ENCODE data around the genes ACTR8 and SELENOK.

GRCh38 chr3:53881514-53882604, at the start of gene ACTR8:
Gene ACTR8 (minus strand): TSS chr3:53882152.
- PRO-cap, 2 experiments = peak in 2 of 2 experiments; most common minus-strand start chr3:53882152 (in 2)

DNA sequence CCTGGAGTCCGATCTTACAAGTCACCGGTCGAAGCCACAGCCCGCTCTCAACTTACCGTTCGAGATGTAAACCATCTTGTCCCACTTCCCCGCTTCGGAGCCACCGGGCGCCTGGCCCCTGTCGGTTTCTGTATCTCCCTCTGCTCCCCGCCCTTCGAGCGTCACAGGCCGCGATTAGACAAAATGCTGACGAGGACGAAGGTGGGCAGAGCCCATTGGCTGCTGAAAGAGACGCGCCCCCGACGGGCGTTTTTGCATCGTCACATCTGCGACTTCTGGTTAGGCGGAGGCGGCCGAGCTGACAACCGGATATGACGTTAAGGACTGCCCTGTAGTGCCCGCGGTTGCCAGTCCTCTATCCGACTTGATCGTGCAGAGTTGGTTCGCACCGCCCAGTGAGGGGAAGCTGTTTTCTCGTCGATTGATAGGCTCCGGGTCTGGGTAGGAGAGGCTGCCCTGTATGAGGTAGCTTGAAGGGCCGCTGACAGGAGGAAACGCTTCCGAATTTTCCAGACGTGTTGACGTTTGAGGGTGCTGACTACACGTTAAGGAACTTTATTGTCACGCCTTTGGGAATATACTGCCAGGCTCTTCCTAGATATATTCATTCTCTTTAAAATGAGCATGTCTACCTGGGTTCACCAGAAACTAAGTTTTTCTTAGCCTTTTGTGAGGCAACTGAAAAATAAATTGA, at the start of gene SELENOK:
SELENOK (minus strand) TSS at position 146 of the 694 bp plus-strand sequence.
- PRO-cap, 2 experiments = peak in 2 of 2 experiments; most common plus-strand start position 362 of the sequence (in 2); most common minus-strand start position 136 of the sequence (in 2)

GRCh38 chr3:54953968-54954533, 26.2 kb upstream of the LRTM1 start:
- PRO-cap, 2 experiments = no peak in any of the 2 experiments

- PRO-cap, 2 experiments = no peak in any of the 2 experiments
These were observed 3.6 kb downstream of the WNT5A start for GRCh38 chr3:55483431-55484078.

DNA sequence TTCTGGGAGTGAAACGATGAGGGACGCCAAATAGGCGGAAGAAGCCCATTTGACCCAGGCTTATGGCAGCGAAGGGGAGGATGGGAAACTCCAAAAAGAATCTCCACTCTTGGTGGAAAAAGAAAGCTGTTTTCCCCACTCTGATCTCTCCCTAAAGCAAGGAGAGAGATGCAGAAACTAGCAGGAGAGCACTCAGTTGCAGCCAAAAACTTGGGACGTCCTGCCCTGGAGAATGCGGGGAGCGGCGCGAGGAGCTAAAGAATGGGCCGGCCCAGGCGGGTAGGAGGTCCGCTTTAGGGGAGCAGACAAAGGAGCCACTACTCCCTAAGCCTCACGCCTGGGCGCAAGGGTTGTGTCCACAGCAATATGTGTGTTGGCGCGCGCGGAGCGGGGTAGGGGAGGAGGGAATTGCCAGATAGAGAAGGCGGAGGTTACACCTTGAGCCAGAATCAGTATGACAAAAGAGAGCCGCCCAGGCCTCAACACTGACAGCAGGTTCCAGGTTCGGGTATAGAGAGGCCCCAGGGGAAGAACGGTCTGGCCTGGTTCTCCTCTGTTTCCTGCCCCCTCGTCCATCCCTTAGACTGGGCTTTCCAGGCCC, 2.9 kb downstream of the WNT5A start:
- PRO-cap, 2 experiments = no peak in any of the 2 experiments

- PRO-cap, 2 experiments = no peak in any of the 2 experiments
These were observed 957 bp upstream of the WNT5A start for GRCh38 chr3:55487767-55488758.

- PRO-cap, 2 experiments = no peak in any of the 2 experiments
These were observed 69.1 kb upstream of the WNT5A start for GRCh38 chr3:55555785-55557121.

GRCh38 chr3:55601242-55602221, 114.4 kb upstream of the WNT5A start:
- PRO-cap, 2 experiments = no peak in any of the 2 experiments

DNA sequence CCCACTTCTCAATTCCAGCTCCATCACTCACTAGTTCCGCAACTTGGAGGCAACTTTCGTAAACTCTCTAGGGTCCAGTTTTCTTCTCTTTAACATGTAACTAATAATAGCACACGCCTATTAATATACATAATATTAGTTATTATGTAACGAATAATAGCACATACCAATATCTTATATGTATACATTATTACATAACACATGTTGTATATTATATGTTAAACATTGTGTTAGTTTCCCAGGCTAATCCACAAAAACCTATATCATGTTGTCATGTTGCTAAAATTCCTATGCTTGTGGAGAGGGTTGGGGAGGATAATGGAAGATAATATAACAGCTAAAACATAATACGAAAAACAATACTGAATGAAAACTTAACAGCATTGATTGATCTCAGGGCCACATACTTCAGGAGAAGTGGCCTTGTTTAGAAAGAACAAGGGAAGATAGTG, 179.7 kb upstream of the WNT5A start:
- PRO-cap, 2 experiments = no peak in any of the 2 experiments

DNA sequence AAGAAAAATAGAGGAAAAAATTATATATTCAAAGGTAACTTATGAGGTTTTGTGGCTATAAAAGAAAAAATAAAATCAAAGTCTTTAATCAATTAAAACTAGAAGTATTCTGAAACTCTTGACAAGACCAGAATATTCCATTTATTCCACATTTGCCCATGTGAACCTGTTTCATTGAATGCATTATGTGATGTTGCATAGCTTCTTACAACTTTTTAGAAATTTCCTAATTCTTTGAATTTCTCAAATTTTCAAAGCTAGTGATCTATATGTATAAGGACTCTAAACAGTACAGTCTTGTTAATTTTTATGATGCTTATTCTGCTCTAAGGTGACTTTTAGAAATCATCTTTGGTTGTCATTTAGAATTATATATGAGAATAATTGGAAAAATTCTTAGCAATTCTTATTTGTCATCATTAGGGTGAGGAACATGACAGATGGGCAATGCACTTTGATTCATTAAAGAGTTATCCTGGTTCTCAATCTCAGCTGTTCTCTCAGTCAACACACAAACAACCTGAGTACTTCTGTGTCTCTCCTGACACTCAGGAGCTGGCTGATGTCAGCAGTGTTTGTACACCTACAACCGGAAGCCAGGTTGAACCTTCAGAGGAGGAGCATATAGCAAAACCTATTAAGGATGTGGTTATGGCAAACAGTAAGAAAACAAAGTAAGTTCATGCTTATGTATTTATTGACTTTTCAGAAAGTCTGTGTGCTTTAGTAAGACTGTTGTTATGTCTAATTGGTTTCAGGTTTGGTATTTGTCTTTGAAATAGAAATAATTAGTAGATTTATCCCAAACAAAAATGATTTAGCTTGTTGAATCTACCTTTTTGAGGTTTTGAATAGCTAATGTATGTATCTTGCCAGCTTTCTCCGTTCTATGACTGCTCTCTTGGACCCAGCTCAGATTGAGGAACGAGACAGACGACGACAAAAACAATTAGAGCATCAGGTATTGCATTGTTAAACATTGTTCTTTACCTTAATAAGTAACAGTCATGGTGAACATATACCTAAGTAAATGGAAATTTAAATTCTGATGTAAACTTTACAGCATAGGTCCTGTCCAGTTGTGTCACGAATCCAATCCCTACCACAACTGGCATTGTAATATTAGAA, 36.5 kb downstream of the CCDC66 start:
- PRO-cap, 2 experiments = no peak in any of the 2 experiments

GRCh38 chr3:56923484-56924397, 122.0 kb upstream of the ARHGEF3 start:
- PRO-cap, 2 experiments = no peak in any of the 2 experiments

- PRO-cap, 2 experiments = no peak in any of the 2 experiments
These were observed 53.1 kb upstream of the SPATA12 start for GRCh38 chr3:57007208-57007975.

- PRO-cap, 2 experiments = peak in 2 of 2 experiments; most common plus-strand start chr3:57079388 (in 2); most common minus-strand start chr3:57079268 (in 2)
These were observed 18.7 kb downstream of the SPATA12 start for GRCh38 chr3:57079148-57079628.

DNA sequence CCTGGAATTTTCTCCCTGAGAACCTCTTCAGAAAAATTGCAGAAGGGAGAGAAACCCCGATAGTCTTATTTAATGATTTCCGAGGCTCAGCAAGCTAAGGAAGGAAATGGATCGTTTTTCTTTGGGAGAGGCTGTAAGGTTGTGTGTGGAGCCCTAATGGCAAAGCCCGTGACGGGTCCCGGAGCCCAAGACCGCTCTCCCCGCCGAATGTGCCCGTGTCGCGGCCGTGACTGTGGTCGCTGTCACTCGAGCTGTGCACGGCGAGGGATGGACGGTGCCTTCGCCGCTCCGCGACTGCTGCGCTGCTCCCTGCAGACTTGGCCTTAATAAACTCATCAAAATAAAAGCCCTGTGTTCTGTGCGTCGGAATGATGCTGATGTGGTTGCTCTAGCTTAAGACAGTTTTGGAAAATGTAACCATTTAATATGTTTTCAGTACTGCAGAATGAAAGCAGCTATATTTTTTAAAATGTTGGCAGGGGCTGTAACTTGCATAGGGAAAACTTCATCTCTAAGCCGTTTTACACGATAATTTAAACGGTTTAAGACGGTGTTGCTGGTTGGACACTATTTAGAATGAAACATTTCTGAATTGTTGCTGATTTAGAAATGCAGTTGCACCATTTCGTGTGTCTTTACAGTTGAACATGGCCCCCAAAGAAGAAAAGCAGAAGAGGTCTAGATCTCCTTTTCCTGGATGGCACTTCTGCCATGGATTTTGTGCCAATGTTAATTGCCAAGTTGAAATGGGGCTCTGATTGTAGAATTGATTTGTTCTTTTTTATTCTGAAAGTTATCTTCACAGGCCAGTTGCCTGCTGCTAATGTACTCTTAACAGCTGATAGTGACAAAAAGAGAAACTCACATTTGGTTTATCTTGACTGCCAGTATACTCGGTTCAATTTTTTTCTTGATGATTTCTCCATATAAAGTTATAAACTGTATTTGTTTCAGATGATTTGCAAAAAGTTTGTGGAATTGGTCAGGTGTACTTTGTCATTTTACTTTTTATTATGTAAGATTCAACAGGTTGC, 1.1 kb downstream of the APPL1 start:
- PRO-cap, 2 experiments = peak in 2 of 2 experiments; most common minus-strand start position 299 of the sequence (in 2)

- PRO-cap, 2 experiments = peak in 2 of 2 experiments; most common plus-strand start chr3:57692672 (in 2); most common minus-strand start chr3:57692406 (in 1)
These were observed 789 bp downstream of the DENND6A start for GRCh38 chr3:57691837-57692738.

GRCh38 chr3:57709580-57709971, 16.7 kb upstream of the DENND6A start:
- PRO-cap, 2 experiments = no peak in any of the 2 experiments

DNA sequence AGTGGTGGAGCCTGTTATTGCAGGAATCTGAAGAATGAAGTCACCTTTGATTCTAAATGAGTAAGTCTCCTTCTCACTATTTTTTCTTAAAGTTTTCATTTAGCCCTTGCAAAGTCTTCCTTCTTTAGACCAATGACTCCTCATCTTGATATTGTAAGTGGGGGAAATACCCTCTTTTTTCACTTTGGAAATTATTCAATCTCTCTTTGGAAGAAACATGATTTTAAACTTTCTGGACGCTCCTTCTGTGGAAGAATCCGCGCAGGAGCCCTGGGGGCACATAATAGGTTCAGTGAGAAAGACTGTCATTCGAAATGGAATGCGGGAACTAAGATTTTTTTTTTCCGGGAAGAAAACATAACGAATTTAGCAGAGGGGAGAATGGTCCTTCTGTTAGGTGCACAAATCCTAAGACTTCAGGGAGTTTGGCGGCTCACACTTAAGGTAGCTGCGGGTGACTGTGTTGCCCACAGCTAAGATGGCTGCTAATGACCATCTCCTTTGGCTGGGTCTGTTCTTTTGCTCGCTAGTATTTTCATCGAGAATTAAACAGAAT, 605 bp upstream of the SLMAP start:
- PRO-cap, 2 experiments = no peak in any of the 2 experiments

DNA sequence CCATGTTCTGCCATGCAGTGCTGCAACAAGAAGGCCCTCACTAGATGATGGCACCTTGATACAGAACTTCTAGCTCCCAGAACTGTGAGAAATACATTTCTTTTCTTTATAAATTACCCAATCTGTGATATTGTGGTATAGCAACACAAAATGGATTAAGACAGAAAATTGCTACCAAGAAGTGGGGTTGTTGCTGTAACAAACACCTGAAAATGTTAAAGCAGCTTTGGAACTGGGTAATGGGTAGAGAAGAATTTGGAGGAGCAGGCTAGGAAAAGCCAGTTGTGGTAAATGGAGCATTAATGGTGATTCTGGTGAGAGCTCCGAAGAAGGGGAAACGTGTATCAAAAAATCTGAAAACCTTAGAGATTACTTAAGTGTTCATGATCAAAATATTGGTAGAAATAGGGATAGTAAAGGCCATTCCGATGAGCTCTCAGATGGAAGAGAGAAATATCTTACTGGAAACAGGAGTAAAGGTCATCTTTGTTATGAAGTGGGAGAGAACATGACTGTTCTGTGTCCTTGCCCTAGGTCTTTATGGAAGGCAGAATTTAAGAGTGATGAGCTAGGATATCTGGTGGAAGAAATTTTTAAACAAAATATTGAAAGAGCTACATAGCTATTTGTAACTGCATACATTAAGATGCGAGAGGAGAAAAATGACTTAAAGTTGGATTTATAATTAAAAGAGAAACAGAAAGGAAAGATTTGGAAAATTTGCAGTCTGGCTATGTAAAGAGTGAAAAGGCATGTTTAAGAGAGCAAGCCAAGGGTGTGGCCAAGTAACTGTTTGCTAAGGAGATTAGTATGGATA, 27.0 kb downstream of the SLMAP start:
- PRO-cap, 2 experiments = no peak in any of the 2 experiments

DNA sequence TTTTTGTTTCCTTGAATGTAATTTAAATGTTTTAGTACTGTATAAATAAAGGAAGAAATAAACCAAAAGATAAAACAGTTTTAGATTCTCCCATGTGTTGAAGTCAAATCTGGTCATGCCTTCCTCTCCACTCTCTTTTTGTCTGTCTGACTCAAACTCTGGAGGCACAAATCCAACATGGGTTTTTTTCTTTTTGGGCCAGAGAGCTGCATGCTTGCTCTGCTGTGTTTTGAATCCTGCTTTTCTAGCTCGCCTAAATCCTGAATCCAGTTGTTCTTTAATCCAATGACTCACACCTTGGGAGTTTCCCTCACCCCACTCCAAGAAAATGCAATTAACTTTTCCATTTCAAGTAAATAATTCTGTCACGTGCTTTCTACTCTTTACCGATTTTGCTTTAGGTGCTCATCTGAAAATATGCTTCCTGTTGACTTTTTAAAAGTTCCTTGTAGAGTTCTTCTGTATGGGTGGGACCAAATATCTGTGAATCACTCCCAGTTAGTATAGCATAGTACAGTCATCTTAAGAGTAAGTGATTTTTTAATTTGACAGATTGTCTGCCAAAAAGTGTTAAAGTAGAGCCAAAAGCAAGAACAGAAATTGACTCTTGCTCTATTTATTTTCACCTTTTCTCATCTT, 47.5 kb downstream of the SLMAP start:
- PRO-cap, 2 experiments = no peak in any of the 2 experiments

DNA sequence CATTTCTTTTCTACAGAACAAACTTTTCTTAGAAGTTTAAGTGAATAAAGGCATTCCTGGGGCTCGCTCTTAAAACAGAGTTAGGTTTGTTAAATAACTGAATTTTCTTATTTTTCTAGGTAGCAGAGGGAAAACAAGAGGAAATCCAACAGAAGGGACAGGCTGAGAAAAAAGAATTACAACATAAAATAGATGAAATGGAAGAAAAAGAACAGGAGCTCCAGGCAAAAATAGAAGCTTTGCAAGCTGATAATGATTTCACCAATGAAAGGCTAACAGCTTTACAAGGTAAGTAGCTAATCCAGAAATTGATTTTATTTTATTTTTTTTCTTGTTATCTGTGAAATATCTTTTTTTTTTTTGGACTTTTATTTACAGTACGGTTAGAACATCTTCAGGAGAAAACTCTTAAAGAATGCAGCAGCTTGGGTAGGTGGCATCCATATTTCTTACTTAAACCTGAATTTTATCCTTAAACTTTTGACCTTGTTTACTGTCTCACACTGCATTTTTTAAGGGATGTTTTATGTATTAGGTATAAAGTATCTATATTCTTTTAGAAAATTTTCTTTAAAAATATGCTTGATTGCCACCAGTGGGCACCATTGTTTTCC, 108.4 kb downstream of the SLMAP start:
- PRO-cap, 2 experiments = no peak in any of the 2 experiments

All from Metastatic Liver Carcinoma in the Adrenal Gland (tissue), 2 donors.